H9 (cell line): ENCODE results near the genes ENKUR and ABI1.

GRCh38 chr10:24406721-24407234 is 197.8 kb downstream of the KIAA1217 start:
- PRO-cap: no peak

DNA sequence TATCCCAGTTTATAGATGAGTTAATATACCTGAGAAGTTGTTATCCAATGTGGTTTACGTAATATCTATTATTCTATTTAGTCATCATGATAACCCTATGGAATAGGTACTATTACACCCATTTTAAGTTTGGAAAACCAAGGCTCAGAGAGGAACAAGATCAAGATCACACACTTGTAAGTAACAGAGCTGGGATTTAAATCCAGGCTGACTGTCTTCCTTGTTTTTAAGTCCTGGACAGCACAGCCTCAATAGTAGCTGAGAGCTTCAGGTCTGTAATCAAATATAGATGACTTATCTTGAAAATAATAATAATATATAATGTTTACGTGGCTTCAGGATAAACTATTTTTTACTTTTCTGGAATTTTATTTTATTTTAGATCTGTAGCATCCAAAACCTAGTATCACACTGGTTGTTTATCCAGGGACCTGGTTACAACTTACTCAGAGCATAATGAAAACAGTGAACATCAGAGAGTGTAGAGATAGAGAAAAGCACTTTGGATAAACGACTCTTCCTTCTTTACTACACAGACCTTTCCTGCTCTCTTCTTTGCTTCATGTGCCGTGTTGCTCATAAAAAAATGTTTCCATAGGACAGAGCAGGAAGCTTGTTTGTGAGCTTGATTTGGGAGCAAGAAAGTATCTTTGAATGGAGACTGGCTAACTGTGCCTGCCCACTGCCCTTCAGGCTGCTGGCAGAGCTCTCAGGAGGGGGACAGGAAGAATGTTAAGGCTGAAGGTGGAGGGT is 241.9 kb downstream of the KIAA1217 start:
- PRO-cap: no peak

DNA sequence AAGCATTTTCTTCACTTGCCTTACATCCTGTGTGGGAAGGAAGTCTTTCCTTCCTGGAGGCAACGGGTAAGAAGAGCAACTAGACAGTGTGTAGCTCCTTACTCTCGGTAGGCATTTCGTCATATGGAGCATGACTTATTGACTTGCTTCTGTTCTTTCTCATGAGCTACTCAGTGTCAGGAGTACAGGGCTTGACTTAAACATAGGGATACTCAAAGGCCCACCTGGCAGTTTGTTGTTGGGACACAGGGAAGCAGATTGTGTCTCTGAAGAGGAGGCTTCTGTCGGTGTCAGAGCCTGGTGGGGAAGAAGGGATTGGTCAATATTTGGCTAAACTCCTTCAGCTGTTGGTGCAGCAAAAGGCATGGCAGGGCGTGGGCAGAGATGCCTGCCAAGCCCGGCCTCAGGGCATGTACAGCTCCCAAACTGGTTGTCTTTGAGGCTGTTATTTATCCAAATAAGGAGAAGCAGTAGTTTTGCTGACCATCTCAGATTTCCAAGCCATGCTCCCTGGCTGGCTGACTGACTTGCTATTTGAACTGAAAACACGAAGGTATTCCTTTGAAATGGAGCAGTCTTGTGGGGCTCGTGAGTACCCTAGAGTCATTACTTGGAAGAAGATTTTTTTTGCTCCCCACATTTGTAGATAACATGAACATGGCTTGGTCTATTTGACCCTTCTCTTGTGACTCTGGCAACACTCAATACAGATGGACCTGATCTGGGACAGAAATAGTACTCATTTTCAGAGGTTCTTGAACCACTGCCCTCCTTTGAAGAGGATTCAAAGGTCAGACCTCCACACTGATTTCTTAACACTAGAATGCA is 249.0 kb downstream of the KIAA1217 start:
- PRO-cap: no peak

DNA sequence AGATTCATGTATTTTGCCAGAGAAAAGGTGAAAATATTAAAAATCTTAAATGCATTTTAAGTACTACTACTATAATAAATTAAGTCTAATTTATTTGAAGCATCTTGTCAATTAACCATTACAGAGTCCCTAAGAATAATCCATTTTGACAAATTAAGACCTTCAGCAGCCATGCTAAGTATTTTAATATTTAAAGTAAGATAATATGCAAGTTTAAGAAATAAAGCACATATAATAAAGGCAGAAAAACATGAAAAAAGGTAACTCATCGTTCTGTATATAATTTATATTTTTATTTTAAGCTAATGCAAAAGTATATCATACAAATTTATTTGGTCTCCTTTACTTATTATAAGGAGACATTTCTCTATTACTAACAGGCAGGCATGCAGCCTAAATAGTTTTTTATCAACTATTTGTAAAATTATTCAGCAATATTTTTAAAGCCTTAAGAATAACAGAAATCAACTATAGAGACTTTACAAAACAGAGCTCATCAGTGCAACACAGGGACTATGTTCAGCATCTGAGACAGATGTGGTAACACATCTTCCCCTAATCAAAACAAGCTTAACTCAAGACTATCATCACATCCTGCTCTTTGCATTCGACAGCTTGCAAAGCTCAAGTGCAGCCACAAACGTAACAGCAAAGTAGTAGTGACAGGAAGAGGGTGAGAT is 101.8 kb downstream of the ARHGAP21 start:
- PRO-cap: no peak

- PRO-cap: no peak
Observed at GRCh38 chr10:24725158-24725476, 1.4 kb upstream of the ARHGAP21 start.

GRCh38 chr10:24851400-24852261 is 100.8 kb downstream of the PRTFDC1 start:
- PRO-cap: no peak

- PRO-cap: no peak
Observed at GRCh38 chr10:24871561-24872668, 80.5 kb downstream of the PRTFDC1 start.

- PRO-cap: no peak
Observed at GRCh38 chr10:24975091-24975568, 22.7 kb upstream of the PRTFDC1 start.

- PRO-cap: bidirectional peak, plus-strand start at chr10:25016643, minus-strand start at chr10:25016458
Observed at GRCh38 chr10:25015838-25016807, at the start of gene ENKUR. Gene ENKUR (minus strand): TSS chr10:25016158.

GRCh38 chr10:25441169-25441549 is 266.4 kb downstream of the GPR158 start:
- PRO-cap: no peak

GRCh38 chr10:25465677-25466465 is 291.1 kb downstream of the GPR158 start:
- PRO-cap: no peak

- PRO-cap: no peak
Observed at GRCh38 chr10:26438502-26439456, 638 bp downstream of the APBB1IP start.

GRCh38 chr10:26486203-26486649 is 48.1 kb downstream of the APBB1IP start:
- PRO-cap: no peak

- PRO-cap: no peak
Observed at GRCh38 chr10:26512403-26512836, 74.3 kb downstream of the APBB1IP start.

GRCh38 chr10:26738187-26738769 is 40.8 kb downstream of the PDSS1 start:
- PRO-cap: no peak

GRCh38 chr10:26860004-26860463 is 724 bp downstream of the ABI1 start:
- PRO-cap: no peak

- PRO-cap: bidirectional peak, plus-strand start at chr10:26860693, minus-strand start at chr10:26860609; bidirectional peak, plus-strand start at chr10:26861350, minus-strand start at chr10:26860896
Observed at GRCh38 chr10:26860464-26861114, at the start of gene ABI1. Gene ABI1 (minus strand): TSS chr10:26860958.

DNA sequence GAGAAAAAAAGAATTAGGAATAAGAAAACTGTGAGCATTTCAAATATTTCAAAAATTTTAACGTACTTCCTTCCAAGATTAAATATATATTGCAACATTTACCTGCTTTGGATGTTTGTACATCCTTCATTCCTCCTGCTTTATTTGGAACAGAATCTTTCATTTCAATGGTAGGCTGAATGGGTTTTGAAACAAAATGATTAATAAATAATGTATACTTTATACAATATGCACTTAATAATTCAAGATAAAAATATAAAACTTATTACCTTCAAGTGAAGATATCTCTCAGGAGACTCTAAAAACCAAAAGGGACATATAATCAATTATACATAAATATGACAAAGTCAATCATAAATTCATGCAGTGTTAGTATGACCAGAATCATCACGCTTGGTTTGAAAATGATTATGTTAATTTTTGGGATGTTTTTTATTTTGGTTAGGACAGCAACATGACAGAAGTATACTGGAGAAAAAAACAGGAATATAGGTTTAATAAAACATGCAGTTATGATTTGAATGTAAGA is 40.0 kb downstream of the ANKRD26 start:
- PRO-cap: no peak

- PRO-cap: no peak
Observed at GRCh38 chr10:27063513-27064430, 36.5 kb downstream of the ANKRD26 start.

- PRO-cap: no peak
Observed at GRCh38 chr10:27262898-27263126, 22.2 kb upstream of the ACBD5 start.